HT1080 (cell line): ENCODE measurements around a stretch of chr7.

DNA sequence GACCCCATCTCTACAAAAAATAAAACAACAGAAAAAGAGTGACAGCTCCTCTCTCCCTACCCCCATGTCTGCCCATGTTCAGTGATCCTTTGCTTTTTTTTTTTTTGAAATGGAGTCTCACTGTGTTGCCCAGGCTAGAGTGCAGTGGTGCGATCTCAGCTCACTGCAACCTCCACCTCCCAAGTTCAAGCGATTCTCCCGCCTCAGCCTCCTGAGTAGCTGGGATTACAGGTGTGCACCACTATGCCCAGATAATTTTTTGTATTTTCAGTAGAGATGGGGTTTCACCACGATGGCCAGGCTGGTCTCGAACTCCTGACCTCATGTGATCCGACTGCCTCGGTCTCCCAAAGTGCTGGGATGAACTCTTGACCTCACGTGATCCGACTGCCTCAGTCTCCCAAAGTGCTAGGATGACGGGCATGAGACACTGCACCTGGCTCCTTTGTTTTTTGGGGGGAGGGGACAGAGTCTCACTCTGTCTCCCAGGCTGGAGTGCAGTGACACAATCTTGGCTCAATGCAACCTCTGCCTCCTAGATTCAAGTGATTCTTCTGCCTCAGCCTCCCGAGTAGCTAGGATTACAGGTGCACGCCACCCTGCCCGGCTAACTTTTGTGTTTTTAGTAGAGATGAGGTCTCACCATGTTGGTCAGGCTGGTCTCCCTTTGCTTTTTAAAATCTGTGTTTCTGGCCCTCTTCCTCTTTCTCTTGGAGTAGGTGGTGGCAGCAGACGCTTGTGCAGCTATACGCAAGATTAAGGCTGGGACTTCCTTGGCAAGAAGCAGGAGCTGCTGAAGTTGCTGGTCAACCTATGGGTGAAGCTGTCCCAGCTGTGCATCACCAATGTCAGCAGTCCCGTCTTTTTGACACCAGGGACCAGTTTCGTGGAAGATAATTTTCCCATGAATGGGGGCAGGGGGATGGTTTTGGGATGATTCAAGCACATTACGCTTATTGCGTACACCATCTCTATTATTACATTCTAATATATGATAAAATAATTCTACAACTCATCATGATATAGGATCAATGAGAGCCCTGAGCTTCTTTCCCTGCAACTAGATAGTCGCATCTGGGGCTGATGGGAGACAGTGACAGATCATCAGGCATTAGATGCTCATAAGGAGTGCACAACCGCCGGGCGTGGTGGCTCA lies 6.4 kb downstream of the ACTB start:
RAMPAGE:
- cytosol, long total RNA = no peak
- long total RNA = no peak
- nucleus, long total RNA = no peak

GRCh38 chr7:5533899-5534610 lies 3.7 kb upstream of the ACTB start:
RAMPAGE:
- cytosol, long total RNA = no peak
- long total RNA = no peak
- nucleus, long total RNA = no peak

DNA sequence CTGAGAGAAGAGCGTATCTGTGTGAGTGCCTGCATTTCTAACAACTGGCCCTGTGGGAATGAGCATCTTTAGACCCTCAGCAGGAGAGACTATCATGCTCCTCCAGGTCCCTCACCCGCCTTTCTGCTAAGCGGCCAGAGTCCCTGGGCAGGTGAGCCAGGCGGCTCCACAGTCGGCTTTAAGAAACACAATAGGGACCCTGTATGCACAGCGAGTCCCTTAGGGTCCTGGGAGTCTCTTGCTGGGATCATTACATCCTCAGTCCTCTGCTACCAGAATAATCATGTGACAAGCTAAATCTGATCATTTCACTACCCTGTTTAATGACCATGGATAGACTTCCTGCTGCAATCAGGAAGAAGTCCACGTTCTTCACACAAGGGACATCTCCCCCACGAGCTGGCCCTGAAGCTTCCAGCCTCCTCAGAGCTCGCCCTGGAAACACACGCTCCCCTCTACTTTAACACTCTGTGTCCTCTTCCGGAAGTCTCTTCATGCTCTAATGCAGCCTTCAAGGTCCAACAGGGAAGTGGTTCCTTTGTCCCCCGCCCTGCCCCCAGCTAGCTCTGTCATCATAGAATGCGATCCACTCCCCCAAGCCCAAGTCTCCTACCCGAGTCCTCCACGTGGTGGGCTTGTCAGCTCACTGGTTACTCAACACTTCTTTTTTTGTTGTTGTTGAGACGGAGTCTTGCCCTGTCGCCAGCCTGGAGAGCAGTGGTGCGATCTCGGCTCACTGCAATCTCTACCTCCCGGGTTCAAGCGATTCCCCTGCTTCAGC lies 87.3 kb downstream of the FSCN1 start:
RAMPAGE:
- cytosol, long total RNA = no peak
- long total RNA = no peak
- nucleus, long total RNA = no peak

GRCh38 chr7:5692922-5693953 lies 88.2 kb downstream of the RNF216 start:
RAMPAGE:
- cytosol, long total RNA = no peak
- long total RNA = no peak
- nucleus, long total RNA = no peak

DNA sequence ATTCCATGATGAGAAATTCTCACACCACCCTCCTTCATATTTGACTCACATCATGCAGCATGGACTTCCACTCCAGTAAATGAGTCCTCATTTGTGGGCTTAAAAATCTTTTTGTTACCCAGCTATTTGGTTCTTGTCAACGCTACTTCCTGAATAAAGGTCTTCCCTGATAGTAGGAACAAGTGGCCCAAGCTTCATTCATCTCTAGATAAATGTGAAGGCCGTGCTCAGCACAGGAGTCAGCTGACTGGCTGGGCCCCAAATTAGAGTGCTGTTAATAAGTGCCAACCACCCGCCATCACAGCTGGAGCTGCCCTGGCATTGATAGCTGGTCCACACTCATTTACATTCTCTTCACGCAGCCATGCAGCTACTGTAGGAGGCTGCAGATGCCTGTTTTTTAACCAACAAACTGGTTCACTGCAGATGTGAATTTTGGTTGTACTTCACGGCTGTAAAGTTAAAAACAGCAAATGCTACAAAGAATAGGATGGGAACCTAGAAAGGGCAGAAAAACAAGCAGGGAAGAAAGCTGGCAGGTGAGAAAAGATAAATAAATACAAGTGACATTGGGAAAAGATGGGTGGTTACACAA lies 78.3 kb downstream of the RNF216 start:
RAMPAGE:
- cytosol, long total RNA = no peak
- long total RNA = no peak
- nucleus, long total RNA = no peak

RAMPAGE:
- cytosol, long total RNA = no peak
- long total RNA = no peak
- nucleus, long total RNA = no peak
These were observed 4.5 kb upstream of the ANKRD61 start for GRCh38 chr7:6026423-6027371.

DNA sequence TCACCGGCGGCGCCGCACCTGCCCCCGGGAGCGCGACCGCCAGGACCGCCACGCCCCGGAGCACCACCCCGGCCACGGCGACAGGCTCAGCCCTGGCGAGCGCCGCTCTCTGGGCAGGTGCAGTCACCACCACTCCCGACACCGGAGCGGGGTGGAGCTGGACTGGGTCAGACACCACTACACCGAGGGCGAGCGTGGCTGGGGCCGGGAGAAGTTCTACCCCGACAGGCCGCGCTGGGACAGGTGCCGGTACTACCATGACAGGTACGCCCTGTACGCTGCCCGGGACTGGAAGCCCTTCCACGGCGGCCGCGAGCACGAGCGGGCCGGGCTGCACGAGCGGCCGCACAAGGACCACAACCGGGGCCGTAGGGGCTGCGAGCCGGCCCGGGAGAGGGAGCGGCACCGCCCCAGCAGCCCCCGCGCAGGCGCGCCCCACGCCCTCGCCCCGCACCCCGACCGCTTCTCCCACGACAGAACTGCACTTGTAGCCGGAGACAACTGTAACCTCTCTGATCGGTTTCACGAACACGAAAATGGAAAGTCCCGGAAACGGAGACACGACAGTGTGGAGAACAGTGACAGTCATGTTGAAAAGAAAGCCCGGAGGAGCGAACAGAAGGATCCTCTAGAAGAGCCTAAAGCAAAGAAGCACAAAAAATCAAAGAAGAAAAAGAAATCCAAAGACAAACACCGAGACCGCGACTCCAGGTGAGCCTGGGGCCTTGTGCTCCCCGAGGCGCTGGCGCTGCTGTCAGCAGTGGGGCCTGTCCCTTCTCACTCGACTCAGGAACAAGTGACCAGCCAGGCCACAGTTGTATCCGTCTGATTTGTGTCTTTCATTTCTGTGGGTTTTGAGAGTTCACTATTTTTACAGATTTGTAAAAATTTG lies 50.0 kb downstream of the USP42 start:
RAMPAGE:
- cytosol, long total RNA = no peak
- long total RNA = no peak
- nucleus, long total RNA = no peak

RAMPAGE:
- cytosol, long total RNA = no peak
- long total RNA = no peak
- nucleus, long total RNA = no peak
These were observed 29.2 kb downstream of the CYTH3 start for GRCh38 chr7:6243051-6243770.

DNA sequence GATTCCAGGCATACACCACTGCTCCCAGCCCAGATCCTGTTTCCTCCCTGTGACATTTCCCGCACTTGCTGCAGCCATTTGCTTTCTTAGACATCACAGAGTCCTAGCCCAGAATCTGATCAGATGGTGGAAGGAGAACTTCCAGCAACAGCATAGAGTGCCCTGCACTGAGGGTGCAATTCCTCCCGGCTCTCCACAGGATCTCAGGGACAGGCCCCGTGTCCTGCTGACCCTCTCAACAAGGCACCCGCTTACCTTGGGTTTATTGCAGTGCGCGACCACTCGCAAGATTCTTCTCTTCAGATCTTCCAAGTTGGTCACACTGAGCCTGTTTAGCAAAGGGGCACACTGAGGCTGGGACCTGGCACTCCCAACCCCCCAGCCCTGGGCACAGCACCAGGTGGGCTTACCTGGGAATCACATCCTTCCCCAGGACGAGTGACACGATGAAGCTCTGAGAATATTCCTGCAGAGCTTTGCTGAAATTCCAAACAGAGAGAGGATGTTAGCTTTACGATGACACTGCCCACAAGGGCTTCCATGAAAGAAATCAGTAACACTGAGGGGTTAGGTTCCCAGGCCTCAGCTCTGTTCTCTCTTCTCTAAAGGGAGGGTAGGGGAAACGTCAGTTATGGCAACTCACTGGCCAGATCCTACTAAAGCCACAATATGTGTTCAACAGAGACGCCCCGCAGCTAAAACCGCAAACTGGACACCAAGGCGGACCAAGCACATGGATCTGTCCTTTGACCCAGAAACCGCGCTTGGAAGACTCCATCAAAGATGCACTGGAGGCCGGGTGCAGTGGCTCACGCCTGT lies 35.0 kb downstream of the DAGLB start:
RAMPAGE:
- cytosol, long total RNA = no peak
- long total RNA = no peak
- nucleus, long total RNA = no peak

RAMPAGE:
- cytosol, long total RNA = no peak
- long total RNA = no peak
- nucleus, long total RNA = no peak
These were observed 30.5 kb downstream of the DAGLB start for GRCh38 chr7:6417057-6417786.

GRCh38 chr7:6438269-6438891 lies 9.4 kb downstream of the DAGLB start:
RAMPAGE:
- cytosol, long total RNA = no peak
- long total RNA = no peak
- nucleus, long total RNA = no peak

DNA sequence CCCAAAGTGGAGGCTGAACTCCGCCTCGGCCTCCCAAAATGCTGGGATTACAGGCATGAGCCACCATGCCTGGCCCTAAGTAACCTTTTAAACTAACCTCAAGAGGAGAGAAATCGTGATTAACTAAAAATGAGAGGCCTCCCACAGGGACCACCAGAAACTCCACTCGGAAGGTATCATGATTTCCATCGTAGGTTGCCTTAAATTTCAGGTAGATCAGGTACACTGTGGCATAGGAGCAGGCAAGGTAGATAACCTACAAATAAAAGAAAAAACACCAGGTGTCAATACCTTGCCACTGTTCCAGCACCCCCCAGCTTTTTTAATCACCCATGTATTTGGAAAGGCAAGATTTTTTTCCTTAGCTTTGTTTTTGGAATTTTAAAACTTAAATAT lies 14.5 kb downstream of the KDELR2 start:
RAMPAGE:
- cytosol, long total RNA = no peak
- long total RNA = no peak
- nucleus, long total RNA = no peak

RAMPAGE:
- cytosol, long total RNA = no peak
- long total RNA = no peak
- nucleus, long total RNA = no peak
These were observed 56.2 kb downstream of the C1GALT1 start for GRCh38 chr7:7238323-7239114.

GRCh38 chr7:7321479-7322162 lies 139.3 kb downstream of the C1GALT1 start:
RAMPAGE:
- cytosol, long total RNA = no peak
- long total RNA = no peak
- nucleus, long total RNA = no peak

GRCh38 chr7:7477686-7477885 lies 58.1 kb downstream of the COL28A1 start:
RAMPAGE:
- cytosol, long total RNA = no peak
- long total RNA = no peak
- nucleus, long total RNA = no peak

GRCh38 chr7:7563827-7564109 lies 2.9 kb upstream of the MIOS start:
RAMPAGE:
- cytosol, long total RNA = no peak
- long total RNA = no peak
- nucleus, long total RNA = no peak

DNA sequence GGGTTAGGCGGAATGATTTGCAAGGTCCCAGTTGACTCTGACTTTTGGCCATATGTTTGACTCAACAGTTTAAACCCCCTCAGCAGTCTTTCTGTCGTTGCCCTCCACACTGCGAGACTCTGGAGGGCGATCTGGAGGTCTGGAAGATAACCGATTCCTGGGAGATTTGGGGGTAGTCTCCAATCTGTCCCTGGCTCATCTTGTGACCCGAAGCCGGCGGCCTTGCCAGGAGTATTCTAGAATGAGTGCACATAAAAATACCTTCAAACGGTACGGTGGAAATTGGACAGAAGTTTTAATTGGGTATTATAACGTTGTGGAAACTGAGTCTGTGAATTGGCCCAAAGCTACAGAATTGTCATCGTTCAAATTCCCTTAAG lies 874 bp downstream of the UMAD1 start:
RAMPAGE:
- cytosol, long total RNA = no peak
- long total RNA = no peak
- nucleus, long total RNA = no peak

RAMPAGE:
- cytosol, long total RNA = no peak
- long total RNA = no peak
- nucleus, long total RNA = no peak
These were observed 1.5 kb downstream of the UMAD1 start for GRCh38 chr7:7641996-7642502.

RAMPAGE:
- cytosol, long total RNA = no peak
- long total RNA = no peak
- nucleus, long total RNA = no peak
These were observed 12.6 kb downstream of the RPA3 start for GRCh38 chr7:7705731-7706360.

GRCh38 chr7:7816079-7816447 lies 97.7 kb upstream of the RPA3 start:
RAMPAGE:
- cytosol, long total RNA = no peak
- long total RNA = no peak
- nucleus, long total RNA = no peak